PC-3 (cell line): ENCODE results near the gene PRXL2B.

DNA sequence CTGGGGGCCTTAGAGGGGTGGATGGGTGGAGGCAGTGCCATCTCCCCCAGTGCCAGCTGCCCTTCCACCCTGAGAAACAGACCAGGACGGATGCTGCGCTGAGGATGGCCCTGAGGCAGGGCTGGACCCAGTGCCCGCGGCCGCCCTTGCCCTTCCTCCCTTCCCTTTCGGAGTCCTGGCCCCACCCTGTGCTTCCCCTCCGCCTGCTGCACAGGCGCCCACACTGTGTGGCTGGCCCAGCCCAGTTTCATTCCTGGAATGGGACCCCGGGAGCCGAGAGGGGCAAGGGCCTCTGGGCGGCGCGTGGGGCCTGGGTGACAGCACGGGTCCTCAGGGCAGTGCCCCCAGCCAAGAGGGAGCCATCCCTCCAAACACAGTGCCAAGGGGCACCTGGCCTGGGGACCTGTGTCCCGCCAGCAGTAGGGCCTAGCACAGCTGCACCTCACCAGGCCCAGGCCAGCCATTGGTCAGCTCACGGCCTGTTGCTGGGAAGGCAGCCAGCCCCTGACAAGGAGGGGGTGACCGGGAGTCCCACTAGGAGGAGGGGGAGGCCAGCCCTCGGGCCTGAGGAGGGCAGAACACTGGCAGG is 13.4 kb upstream of the SKI start:
- RAMPAGE, long total RNA = no peak

DNA sequence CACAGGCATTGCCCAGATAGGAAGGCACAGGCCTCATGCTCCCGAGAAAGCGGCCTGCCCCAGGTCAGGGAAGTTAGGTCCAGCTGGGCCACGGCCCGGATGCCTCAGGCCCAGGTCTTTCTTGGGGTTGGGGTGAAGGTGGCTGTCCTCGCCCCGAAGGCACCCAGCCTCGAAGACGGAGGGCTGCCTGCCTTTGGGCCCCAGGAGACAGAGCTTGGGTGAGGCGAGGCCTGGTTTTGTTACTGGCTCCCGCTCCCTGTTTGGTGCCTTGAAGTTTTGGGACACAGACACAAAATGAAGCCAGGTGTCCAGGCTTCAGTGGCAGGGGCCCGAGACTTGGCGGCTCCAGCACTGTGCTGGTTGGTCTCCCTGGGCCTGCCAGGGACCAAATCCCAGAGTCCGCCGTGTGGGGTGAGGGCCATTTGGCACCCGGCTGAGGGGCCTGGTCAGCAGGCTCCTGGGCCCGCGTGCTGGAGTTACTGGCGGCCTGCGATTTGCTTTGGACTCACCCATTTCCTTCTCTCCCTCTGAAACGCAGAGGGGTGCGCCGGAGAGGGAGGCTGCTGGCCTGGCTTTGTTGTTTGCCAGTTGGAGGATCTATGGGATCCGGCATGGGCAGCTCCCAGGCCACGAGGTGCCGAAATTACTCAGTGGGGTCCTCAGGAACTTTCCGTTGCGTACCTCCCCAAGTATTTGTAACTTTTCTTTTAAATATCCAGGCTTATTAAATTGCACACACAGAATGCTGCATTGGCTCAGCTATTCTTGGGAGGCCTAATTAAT is 2.1 kb downstream of the SKI start:
- RAMPAGE, long total RNA = no peak

DNA sequence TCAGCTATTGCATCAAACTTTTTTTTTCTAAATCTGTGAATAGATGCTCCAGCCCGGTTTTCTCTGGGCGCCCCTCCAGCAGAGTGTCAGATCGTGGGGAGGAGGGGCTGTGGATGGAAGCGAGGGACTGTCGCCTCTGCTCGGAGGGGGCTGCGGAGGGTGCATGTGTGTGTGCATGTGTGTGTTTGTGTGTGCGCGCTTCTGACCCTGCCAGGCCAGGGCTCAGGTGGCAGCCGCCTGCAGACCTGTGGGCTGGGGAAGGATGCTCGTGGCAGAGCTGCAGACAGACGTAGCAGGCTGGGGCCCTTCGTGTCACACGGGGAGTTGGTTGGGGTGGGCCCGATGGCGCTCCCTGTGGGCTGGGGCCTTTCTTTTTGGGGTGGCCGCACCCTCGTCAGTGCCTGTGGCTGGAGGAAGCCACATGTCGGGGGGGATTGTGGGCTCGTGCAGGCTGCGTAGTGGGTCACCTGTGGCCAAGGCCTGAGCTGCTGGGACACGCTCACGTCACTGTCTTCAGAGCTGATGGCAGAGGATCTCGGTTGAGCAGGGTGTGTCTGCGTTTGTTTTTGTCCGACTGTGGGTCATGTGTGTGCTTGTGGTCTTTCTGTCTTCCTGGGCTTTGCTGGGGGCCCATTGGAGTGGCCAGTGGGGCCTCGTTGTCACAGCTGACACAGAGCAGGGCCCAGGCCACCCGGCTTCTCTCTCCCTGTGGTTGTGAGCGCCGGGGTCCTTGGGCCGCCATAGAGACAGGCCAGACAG is 2.9 kb downstream of the SKI start:
- RAMPAGE, long total RNA = no peak

GRCh38 chr1:2240272-2240920 is 12.3 kb downstream of the SKI start:
- RAMPAGE, long total RNA = no peak

GRCh38 chr1:2249704-2249924 is 21.5 kb downstream of the SKI start:
- RAMPAGE, long total RNA = no peak

DNA sequence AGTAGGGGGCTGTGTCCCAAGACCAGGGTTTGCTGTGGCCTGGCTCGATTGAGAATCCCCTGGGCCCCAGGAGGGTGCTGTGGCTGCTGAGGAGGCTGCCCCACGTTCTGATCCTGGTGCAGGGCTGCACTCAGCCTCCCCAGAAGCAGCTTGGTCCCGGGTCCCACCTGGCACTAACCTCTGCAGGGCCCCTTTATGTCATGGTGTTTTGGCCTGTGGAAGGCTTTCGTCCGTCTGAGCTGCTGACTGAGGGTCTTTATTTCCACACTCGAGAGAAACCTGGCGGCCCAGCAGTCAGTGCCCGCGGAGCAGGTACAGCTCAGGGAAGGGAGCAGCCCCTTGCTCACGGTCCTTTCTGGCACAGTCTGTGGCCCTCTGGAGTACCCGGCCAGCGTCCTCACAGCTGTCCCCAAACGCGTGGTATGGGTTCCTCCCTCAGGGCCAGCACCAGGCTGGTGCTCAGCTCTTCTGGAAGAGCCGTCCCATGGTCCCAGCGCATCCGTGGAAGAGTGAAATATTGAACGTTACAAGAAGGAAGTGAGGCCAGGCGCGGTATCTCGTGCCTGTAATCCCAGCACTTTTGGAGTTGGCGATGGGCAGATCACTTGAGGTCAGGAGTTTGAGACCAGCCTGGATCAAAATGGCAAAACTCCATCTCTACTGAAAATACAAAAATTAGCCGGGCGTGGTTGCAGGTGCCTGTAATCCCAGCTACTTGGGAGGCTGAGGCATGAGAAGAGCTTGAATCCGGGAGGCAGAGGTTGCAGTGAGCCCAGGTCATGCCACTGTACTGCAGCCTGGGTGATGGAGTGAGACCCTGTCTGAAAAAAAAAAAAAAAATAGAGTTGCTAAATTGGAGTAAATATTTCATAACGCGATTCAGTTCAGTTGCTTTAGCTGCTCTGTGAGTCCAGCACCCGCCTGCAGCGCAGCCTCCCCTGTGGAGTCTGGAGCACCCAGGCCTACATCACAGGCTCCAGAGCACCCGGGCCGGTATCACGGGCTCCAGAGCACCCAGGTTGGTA is 24.5 kb downstream of the SKI start:
- RAMPAGE, long total RNA = no peak

- RAMPAGE, long total RNA = no peak
Measured at GRCh38 chr1:2255860-2256467, 27.8 kb downstream of the SKI start.

DNA sequence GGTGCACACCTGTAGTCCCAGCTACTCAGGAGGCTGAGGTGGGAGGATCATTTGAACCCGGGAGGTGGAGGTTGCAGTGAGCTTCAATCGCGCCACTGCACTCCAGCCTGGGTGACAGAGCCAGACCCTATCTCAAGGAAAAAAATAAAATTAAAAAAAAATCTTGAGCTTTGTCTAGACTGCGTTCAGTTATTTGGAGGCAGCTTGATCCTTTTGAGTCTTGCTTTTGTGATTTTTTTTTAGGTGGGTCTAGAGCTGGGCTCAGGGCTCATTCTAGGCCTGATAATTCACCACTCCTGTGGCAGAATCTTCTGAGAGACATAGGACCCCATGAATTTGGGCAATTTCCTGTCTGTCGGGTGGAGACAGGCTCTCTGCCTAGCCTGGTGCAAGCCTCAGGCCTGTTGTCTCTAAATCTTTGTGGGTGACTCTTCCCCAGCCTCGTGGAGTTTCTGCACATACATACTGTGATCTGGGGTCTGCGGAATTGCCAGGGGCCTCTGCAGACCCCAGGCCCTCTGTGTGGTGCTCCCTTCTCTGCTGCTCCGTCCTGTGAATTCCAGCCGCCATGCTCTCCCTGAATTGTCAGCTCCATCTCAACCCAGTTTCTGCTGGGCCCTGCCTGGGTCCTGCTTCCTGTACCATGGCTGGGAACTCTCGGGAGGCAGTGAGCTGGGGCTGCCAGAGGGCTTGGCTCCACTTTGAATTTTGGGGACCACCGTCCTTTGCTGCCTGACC is 37.9 kb downstream of the SKI start:
- RAMPAGE, long total RNA = no peak

- RAMPAGE, long total RNA = no peak
Measured at GRCh38 chr1:2290626-2291581, 62.8 kb downstream of the SKI start.

DNA sequence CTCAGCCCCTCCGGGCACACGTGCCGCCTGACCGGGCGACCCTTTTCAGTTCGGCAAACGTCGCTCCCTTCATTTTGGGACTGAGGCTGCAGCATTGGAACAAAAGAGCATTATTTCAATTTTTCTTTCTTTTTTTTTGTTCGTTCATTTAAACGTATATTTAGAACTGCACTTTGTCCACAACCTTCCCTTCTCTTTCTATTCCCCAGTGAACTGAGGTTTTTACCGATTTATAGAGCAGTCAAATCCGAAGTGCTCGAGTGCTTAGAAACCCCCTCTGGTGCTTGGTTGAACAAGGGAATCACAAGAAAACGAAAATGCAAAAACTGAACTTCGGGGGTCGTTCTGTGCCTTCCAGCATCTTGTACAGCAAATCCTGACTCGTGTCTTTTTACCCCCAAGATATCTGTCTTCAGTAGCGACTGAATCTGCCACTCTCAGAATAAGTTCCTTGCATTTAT is 79.5 kb downstream of the SKI start:
- RAMPAGE, long total RNA = no peak

DNA sequence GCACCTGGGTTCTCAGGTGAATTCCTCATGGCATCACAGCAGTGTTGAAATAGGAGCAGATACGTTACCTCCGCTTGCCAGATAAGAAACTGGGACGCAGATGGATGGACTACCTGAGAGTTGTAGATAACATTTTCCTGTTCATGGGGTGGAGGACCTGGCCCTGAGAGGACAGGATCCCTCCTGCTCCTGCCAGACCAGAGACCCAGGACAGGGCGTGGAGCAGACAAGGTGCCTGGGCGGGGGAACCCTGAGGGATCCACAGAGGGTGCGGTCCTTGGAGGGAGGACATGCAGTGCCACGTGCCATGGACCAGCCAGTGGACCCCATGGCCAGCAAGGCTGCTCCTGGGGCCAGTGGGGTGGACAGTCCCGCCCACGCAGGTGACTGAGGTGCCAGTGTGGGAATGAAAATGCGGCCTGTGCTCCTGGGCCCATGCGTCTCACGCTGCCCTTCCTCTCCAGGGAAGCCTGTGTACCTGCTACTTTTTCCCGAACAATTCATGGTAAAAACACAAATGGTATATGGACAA is 3.6 kb downstream of the RER1 start:
- RAMPAGE, long total RNA = no peak

- RAMPAGE, long total RNA = no peak
Measured at GRCh38 chr1:2405303-2406413, 6.7 kb downstream of the PEX10 start.

DNA sequence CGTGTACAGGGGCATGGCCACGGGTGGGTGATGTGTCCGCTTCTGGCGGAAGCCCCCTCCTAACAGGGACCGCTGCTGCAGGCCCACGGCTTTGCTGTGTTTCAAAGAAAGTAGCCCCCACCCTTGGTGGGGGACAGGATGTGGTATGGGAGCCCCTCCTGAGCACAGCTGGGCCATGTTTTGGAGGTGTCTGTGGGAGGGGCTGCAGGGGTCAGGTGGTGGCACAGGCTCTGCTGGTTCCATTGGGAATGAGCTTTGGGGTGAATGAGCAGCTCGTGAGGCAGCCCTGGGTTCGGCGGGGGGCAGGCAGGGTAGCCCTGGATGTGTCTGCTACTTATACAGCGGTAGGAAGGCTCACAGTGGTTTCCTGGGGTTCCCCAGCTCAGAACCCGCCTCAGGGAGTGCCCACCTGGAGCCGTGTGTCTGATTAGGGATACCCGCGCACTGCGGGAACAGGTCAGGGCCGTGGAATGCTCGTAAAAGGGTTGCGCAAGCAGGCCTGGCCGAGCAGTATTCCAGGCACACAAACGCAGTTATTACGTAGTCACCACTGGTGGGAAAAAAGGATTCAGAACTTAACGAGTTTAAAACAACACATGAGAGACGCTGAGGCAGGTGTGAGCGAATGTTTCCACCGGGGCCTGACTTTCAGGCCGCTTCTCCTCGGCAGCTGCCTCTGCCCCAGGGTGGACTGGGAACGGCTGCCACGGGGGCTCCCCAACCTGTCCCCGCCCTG is 18.1 kb downstream of the PLCH2 start:
- RAMPAGE, long total RNA = no peak

DNA sequence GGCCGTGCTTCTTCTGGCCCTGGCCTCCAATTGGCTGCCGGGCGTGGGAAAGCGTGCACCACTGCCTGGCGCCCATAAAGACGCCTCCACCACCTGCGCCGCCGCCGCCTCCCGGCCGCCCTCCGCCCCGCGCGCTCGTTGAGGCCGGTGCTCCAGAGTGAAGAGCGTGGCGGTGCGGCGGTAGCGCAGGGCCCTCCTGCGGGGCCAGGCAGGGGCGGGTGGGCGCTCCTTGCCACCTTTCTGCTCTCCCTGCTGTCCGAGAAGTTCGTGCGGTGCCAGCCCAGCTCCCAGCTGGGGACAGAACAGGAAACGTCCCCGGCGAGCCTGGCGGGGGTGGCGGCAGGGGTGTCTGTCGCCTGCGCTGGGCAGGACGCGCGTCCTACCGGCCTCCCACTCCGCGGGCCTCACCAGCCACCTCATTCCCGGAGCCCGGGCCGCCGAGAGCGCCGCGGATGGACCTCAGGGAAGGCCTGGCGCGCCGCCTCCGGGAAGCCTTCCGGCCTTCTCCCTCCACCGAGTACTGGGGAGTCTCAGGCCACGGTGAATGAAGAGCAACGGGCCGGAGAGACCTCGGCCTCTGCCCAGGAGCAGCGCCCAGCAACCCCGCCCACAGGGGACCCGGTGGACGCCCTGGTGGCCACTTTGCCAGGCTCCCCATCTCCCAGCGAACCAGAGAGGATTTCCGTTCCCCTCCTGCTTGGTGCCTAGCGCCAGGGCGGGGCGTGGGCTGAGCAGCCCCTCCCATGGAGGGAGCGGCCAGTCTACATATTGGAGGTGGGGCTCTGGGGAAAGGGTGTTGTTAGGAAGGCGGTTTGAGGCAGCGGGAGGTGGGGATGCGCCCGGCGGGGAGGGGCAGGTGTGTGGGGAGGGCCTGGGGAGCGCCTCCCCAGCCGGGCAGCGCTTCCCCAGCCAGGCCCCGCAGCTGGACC is 9.6 kb upstream of the TNFRSF14 start:
- RAMPAGE, long total RNA = no peak

DNA sequence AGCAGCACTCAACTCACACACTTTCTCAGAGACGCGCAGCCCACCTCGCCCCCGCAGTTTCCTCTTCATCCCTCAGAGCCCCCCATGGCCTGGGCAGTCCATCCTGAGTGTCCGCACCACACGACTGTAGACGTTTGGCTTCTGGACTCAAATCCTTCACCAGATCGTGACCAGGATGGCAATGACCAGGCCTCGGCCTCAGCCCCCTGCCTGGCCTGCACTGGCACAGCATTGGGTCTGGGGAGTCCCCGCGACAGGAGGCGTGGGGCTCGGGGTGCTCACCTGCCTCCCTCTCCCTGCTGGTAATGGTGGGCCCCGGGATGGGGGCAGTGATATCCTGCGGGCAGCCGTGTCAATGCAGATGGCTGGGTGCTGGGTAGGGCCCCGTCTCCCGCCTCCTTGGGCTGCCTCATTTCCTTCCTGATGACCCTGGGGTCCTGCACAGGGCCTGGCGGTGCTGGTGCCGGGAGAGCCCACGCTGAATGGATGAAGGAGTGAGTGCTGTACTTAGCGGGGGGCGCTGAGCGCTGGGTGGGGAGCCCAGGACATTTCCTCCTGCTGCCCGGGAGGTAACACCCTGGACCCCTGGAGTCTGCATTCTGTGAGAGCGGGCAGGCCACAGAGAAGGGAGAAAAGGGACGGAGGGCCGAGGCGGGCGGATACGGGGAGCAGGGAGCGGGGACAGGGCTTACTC is 2.2 kb upstream of the TNFRSF14 start:
- RAMPAGE, long total RNA = no peak

GRCh38 chr1:2562536-2564025 is 6.9 kb downstream of the TNFRSF14 start:
- RAMPAGE, long total RNA = no peak

GRCh38 chr1:2564622-2565555 is 8.7 kb downstream of the TNFRSF14 start:
- RAMPAGE, long total RNA = no peak

DNA sequence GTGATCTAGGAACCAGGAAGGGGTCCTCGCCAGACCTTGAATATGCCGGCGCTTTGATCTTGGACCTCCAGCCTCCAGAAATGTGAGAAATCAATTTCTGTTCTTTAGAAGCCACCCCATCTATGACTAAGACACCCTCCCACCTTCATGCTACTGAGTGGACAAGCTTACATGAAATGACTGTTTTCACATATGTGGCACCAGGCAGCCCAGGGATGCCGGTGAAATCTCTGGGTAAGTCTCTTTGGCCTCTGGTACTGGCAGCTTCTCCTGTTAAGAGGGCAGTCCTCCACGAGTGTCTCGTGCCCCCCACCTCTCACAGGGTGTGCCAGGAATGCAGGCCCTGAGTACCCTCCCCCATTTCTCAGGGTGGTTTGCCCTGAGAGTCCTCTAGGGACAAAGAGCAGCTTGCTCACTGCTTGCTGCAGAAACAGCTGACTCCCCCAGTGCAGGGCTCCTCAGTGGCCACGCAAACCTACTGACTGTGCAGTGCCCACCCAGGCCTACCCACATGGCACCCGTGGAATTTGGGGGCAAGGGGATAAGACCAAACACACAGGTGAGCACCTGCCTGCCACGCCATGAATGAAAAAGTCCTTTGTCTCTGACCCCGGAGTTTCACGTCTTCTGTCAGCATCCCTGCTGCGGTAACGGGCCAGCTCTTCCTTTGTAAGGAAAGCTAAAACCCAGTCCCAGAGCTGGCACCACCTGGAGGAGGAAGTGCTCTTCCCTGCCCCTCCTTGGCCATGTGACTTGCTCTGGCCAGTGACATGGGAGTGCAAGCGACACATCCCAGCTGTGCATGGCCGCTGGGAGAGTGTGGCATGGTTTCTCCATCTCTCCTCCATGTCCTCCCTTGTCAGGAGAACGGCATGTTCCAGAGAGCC is 3.1 kb upstream of the PRXL2B start:
- RAMPAGE, long total RNA = no peak

DNA sequence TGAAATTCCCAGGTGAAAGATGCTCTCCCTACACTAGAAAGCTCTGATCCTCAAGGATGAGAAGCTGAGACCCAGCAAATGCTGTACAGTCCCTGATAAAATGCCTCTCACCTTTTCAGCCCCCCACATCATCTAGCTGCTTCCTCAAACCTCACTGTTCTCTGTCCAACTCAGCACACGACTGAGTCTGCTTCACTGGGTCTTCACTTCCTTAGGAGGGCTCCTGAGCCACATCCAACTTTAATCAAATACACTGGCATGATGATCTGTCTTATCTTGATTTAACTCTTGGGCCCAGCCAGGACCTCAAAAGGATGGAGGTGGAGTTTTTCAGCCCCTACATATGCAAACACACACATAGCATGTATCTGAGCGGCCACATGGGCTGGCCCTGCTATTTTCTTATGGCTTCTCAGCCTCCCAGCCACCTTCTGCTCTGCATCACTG is 2.0 kb upstream of the PRXL2B start:
- RAMPAGE, long total RNA = no peak

- RAMPAGE, long total RNA = no peak
Measured at GRCh38 chr1:2586154-2587218, at the start of gene PRXL2B. PRXL2B (plus strand) TSS chr1:2586777.